HT1080 (cell line): ENCODE measurements around the gene ZBTB25.

DNA sequence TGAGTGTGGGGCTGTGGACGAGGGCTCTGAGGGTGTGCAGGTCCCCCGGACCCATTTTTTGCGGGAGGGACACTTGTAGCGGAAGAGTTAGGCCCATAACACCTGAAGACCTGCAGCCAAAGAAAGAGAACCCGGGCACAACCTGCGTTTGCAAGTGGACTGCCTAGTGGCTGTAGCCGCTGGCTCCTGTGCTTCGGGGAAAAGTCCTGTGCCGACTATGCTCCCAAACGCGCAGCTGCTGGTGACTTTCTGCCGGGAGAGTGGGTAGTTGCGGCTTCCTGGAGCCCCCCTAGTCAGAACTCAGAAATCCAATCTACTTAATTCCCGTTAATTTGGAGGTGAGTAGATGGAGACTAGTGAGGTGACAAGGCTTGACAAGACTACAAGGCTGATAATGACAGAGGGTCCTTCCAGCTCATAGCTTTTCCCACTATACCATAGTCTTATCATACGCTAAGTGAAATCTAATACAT, 373 bp downstream of the MTHFD1 start:
RAMPAGE:
- cytosol, long total RNA, result no peak
- long total RNA, result no peak
- nucleus, long total RNA, result no peak

DNA sequence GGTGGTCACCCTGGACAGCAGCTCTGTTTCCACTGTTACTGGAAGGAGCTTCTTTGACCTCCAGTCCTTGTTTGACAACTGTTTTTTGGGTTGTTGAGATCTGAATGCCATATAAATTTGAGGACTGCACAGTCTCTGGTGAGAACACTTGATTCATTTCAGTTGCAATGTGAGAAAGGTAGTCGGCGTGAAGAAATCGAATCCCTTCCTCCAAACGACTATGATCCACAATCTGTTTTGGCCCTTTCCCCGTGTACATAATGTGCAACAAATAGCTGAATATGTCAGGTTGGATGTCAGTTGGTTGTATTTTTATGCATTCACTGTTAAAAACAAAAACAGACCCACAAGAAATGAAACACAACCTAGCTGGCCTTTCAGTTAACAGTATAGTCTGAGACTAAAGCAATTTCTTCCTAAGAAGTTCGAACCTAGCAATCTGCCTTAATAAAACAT, 15.9 kb downstream of the ZBTB25 start:
RAMPAGE:
- cytosol, long total RNA, result no peak
- long total RNA, result no peak
- nucleus, long total RNA, result no peak

DNA sequence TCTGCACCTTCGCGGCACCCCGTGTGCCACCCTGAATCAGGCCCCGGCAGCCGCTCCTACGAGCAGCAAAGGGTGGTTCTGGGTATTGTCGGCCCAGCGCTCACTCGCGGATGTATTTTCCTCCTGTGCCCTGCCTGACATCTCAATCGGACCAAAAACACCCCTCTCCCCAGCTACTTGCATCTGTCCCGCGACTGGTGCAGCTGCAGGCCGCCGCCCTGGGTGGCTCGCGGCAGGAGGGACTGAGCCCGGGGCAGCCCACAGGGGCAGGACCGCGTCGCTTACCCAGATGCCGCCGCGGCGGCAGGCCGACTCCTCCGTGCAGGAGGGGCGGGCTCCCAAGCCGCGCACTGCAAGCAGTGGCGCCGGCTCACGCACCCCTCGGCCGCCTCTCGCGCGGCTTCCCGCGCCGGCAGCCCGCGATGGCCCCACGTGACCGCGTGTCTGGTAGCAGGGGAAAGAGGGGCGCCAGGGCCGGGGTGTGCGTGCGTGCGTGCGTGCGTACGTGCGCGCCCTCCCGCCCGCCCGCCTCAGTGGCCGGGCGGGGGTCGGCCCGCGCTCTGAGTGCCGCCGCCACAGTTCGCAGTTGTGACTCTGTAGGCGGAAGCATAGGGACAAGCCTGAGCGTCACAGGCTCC, at the start of gene ZBTB25:
Gene ZBTB25, minus strand, starts transcription at position 463 of the 638 bp plus-strand sequence.
RAMPAGE:
- cytosol, long total RNA, result no peak
- long total RNA, result no peak
- nucleus, long total RNA, result no peak

DNA sequence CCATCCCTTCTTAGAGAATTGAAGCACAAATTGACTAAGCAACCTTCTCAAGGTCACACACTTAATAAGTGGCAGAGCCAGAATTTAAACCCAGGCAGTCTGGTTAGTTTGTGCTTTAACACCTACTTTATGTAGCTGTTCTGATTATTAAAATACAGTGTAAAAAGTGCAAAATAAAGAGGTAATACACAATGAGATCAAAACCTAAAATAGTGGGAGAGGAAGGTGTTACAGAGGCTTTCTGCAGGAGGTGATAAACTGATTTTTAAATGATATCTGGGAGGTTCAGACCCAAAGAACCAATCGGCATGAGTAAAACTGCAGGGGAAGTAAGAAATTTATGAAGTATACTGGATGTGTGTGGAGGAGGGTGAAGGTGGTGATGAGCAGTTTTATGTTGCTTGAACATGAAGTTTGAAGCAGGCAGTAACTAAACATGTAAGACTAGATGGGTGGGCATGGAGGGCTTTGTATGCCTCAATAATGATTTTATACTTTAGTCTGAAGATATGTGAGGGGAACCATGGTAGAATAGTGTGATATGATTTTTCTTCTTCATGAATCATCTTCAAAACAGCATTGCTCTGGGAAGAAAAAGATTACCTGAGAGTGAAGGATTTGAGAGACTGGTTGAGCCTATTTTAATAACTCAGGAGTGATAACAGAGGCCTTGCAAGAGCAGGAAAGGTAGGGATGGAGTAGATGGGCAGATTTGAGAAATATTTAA, 5.8 kb downstream of the ZBTB1 start:
RAMPAGE:
- cytosol, long total RNA, result no peak
- long total RNA, result no peak
- nucleus, long total RNA, result no peak

DNA sequence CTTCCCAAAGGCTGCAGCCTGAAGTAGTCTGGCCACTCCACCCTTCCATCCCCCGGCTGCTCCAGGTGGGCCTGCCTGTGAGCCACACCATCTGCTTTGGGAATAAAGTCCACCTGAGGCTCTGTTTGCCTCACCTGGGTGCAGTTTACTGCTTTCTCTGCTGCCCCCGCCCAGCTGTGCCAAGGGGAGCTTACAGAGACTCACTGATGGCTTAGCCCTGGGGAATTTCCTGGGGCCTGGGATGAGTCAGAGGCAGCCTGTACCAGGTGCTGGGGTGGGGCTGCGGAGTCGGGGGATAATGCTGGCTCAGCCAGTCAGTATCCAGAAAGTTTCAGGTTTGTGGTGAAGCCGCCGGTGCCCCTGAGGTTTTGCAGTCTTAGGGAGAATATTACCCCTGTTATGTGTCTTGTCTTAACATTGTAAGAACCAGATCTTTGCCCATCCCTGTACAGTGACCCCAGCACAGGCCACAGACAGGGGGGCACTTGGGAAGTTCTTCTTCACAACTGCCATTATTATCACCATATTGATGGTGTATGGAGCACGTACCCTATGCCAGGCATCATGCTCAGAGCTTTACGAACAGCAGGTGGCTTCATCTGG, 22.4 kb downstream of the PLEKHG3 start:
RAMPAGE:
- cytosol, long total RNA, result no peak
- long total RNA, result no peak
- nucleus, long total RNA, result no peak

DNA sequence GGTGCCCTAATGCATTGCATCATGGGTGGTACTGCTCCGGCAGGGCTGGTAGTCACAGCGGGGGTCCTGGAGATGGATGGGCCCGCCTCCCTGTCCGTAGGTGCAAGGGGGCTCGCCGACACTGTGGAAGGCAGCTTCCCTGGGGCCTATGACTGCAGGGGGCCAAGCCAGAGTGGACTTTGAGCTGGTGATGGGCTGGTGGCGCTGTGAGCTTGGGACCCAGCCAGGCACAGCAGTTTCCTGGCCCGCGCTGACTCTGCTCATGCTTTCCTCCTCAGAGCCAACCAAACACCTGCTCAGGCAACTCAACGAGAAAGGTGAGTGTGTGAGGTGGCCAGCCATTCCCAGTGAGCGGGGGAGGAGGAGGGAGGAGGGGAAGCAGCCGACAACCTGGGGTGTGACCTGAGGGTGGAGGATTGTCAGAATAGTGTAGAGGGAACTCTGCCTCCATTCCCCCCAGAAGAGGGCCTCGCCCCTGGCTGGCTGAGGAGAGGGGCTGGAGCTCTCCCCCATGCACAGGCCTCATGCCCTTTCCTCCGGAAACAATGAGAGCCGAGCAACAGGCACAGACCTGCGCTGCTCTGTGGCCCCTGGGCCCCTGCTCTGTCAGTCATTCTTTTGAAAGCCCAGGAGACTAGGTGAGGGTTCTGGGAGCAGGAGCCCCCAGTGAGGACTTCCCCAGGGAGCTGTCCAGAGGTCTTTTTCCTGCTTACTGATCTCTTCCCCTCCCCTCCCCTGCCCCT, 32.5 kb downstream of the PLEKHG3 start:
RAMPAGE:
- cytosol, long total RNA, result no peak
- long total RNA, result no peak
- nucleus, long total RNA, result no peak

RAMPAGE:
- cytosol, long total RNA, result no peak
- long total RNA, result no peak
- nucleus, long total RNA, result no peak
These were observed 42.0 kb downstream of the PLEKHG3 start for GRCh38 chr14:64745726-64747050.

GRCh38 chr14:64855530-64856164, 24.1 kb downstream of the SPTB start:
RAMPAGE:
- cytosol, long total RNA, result no peak
- long total RNA, result no peak
- nucleus, long total RNA, result no peak

DNA sequence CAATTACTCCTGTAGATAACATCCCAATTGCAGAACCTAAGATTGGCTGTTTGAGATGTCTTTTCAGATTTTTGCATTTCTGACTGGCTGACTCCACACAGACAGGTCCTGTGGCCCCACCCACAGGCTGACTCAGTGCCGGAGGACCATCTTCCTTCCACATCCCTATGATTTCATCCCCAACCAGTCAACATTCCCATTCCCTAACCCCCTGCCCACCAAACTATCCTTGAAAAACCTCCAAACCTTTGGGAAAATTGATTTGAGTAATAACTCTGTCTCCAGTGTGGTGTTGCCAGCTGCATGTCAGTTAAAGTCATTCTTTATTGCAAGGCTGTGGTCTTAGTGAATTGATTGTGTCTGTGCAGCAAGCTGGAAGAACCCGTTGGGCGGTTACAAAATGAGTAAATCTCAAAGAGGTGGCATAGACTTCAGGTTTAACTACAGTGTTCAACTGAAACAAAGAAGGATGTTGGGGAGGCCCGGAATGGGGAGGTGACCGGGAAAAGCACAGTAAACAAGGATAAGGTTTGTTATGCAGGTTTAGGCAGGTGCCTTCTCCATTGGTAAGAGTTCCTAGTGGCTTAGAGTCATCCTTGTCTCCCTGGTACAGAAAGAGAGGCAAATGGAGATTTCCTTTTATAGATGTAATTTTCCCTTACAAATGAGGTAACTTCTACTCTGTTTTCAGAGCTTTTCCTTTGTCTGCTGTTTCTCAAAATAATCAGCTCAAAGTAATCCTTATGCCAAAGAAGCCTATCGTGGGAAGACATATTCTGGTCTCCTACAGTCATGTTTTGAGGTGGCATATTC, 10.7 kb downstream of the FNTB start:
RAMPAGE:
- cytosol, long total RNA, result no peak
- long total RNA, result no peak
- nucleus, long total RNA, result no peak

RAMPAGE:
- cytosol, long total RNA, result no peak
- long total RNA, result no peak
- nucleus, long total RNA, result no peak
These were observed 68.4 kb upstream of the MAX start for GRCh38 chr14:65170493-65171403.

GRCh38 chr14:65229524-65230597, 127.5 kb upstream of the MAX start:
RAMPAGE:
- cytosol, long total RNA, result no peak
- long total RNA, result no peak
- nucleus, long total RNA, result no peak

DNA sequence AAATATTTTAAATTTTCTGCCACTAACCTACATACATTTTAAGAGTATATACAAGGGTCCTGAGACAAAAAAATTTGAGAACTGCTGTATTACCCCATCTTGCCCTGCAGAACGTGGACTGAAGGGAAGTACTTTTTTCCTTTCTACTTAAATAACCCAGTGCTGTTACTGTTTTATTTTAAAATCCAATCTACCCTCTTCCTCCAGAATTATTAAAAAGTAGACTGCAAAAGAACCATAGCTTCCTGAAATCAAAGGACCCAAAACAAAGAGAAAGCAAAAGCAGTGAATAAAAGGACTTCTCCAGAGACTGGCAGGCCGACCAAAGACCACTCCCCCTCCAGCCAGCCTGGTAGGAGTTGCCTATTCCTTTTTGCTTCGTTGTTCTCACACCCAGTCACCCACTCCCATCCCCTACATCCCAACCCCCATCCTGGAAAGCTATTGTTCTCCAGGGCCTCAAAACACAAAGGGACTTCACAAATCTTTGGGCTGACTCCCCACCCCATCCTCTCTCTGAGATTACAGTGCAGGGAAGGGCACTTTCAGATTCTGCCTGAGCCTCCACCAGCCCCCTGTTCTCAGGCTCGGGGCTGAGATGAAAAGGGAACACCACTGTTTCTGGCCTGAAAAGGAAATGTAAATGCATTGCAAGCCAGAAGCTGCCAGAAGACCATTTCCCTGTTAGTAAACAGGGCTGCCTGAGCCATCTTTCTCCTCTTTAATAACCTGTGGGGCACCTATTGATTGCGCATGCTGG, 130.6 kb upstream of the FUT8 start:
RAMPAGE:
- cytosol, long total RNA, result no peak
- long total RNA, result no peak
- nucleus, long total RNA, result no peak

RAMPAGE:
- cytosol, long total RNA, result no peak
- long total RNA, result no peak
- nucleus, long total RNA, result no peak
These were observed 385.1 kb downstream of the FUT8 start for GRCh38 chr14:65797704-65798022.

DNA sequence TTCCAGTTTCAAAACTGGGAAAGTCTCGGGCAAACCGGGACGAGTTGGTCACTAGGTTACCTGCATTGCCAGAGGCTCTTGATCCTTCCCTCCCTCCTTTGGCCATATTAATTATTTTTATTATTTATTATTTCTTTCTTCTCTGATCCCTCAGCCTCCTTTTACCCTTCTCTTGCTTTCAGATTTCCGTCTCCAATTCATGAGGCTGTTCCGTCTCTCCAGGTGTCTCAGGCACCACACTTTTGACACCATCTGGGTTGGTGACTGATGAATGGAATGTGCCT, 523.7 kb upstream of the CCDC196 start:
RAMPAGE:
- cytosol, long total RNA, result no peak
- long total RNA, result no peak
- nucleus, long total RNA, result no peak

DNA sequence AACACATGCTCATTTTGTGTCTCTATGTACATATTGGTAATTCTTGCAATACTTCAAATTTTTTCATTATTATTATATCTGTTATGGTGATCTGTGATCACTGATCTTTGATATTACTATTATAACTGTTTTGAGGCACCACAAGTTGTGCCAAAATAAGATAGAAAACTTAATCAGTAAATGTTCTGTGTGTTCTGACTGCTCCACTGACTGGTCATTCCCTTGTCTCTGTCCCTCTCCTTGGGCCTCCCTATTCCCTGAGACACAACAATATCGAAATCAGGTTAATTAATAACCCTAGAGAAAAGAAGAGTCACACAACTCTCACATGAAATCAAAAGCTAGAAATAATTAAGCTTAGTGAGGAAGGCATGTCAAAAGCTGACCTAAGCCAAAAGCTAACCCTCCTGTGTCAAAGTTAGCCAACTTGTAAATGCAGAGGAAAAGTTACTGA, 53.9 kb upstream of the CCDC196 start:
RAMPAGE:
- cytosol, long total RNA, result no peak
- long total RNA, result no peak
- nucleus, long total RNA, result no peak

GRCh38 chr14:66517287-66517768, 9.4 kb downstream of the GPHN start:
RAMPAGE:
- cytosol, long total RNA, result no peak
- long total RNA, result no peak
- nucleus, long total RNA, result no peak

DNA sequence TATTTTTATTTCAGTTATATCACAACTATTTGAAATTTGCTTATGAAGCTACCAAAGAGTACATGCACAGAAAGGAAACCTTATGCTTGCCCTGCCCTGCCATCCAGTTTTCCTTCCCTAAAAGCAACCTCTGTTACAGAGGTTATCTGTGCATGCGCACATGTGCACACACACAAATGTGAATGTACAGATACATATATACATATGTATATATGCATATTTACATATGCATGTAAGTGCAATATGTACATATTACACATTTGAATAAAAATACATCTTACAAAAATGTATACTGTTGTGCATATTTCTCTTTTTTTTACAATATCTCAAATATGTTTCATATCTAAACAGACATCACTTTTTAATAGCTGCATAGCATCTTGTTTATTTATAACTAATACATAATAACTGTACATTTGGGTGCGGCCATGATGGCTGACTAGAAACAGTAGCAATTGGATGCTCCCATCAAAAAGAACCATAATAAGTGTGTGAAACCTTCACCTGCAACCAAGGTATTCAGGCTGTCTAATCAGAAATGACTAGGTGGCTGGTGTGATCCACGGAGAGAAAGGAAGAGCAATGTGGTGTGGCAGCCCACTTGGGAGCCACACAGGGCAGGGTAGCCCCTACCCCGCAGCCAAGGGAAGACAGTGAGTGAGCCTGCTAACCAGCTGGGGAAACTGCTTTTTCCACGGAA, 193.2 kb downstream of the GPHN start:
RAMPAGE:
- cytosol, long total RNA, result no peak
- long total RNA, result no peak
- nucleus, long total RNA, result no peak

DNA sequence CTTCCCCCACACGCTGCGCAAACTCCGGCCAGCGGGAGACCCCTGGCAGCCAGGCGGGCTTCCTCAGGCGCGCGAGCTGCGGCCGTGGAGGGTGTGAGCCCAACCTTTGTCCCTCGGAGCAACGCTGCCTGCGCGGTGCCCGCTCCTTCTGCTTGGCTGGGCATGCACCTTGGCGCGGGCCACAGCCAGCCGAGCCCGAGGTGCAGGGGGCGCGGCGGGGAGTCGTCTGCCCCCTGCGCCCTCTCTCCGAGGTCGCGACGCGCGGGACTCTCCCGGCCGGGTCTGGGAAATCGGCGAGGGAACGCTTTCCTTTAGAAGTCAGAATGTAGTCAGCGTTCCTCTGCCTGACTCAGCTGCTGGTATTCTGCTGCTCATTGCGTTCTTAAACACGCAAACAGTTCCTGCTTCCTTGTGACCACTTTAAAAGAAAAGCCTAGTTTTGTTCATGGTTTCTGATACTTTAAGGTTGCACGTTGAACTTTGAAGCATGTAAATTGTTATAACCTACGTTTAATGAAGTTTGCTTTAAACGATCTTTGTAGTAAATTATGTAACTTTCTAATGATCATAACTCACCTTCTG, 483 bp downstream of the PALS1 start:
RAMPAGE:
- cytosol, long total RNA, result no peak
- long total RNA, result no peak
- nucleus, long total RNA, result no peak

DNA sequence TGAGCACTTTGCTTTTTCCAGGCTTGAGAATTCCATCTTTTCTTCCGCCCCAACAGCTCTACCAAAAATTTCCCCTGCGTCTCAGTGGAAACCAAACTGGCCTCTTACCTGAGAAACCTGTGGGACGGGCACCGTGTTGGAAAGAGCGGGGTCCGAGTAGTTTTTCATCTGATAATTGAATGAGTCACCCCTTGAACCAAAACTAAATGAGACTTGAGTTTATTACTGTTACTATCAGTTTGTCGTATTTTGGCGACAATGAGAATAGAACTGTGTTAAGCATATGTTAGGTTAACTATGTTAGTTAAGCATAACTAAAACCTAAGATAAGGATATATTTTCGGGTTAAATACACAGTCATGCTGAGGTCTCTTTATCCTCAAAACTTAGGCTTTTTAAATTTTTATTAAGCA, 689 bp downstream of the EIF2S1 start:
RAMPAGE:
- cytosol, long total RNA, result no peak
- long total RNA, result no peak
- nucleus, long total RNA, result no peak

GRCh38 chr14:67514828-67515939, 17.9 kb upstream of the PLEKHH1 start:
RAMPAGE:
- cytosol, long total RNA, result no peak
- long total RNA, result no peak
- nucleus, long total RNA, result no peak